Endodermal cell (in vitro differentiated cells): ENCODE measurements around the gene HEATR3.

GRCh38 chr16:48269893-48270520 lies 22.7 kb upstream of the ABCC11 start:
- PRO-cap: no peak

GRCh38 chr16:48341571-48342127 lies 43.6 kb downstream of the SIAH1 start:
- PRO-cap: no peak

GRCh38 chr16:48355948-48356357 lies 29.3 kb downstream of the SIAH1 start:
- PRO-cap: no peak

GRCh38 chr16:48378581-48379131 lies 6.6 kb downstream of the SIAH1 start:
- PRO-cap: no peak

GRCh38 chr16:48431895-48432573 lies 46.8 kb upstream of the SIAH1 start:
- PRO-cap: no peak

DNA sequence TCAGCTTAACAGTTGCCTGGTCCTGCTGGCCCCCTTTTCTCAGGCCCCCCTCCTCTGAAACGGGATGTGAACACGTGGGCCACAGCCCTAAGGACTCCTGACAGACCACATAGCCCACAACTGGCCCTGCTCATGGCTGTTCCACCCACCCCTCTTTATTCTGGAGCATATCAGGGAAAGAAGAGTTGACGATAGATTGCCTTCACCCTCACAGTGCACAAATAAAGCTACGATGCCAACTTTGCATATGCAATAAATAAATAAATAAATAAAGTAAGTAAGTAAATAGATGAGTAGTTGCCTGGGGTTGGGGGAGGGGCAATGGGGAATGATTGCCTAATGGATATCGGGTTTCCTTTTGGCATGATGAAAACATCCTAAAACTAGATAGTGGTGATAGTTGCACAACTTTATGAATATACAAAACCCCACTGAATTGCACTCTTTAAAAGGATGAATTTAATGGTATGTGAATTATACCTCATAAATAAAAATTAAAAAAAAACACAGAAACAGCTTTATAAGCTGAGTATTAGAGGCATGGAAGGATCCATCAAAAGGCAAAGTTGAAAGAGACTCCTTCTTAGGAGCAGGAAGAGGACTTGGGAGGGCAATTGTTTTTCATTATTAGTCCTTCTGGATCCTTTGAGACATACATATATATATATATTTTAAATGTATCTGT lies 110.7 kb downstream of the N4BP1 start:
- PRO-cap: no peak

DNA sequence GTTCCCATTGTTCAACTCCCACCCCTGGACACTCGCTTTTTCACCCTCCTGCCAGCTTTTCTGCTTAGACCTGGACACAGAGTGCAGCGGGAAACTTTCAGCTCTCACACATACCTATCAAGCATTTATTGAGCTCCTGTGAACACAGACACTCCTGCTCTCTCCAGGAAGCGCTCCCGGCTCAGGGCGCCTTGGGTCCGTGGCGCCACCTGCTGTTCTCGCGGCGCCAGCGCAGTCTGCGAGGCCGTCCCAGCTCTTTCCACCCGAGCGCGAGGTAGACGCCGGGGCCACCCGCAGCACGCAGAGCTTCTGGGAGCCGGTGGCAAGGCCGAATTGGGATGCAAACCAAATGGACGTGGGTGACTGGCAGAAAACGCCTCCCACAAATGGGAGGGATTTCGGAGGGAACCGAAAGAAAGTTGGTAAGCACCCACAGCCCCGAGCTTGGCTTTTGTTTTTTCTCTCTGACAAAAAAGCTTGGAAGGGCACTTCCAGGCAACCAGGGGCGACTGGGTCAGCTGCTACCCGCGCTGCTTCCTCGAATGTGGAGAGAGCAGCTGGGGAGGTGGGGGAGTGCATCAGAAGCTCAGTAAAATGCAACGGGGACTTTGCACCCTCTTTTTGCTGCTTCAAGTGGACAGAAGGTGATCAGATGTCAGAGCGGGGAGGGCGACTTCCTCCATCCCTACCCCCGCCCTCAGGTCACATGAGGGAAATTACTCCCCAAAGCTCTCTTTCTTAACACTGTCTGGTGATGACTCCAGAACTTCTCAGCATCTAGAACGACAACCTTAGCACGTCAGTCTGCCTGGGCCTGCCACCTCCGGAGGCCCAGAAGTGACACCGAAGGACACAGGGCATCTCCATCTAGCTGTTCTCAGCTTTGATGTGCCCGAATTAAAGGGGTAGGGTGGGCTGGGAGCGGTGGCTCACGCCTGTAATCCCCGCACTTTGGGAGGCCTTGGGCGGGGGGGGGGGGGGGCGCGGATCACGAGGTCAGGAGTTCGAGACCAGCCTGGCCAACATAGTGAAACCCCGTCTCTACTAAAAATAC lies 13.5 kb upstream of the N4BP1 start:
- PRO-cap: bidirectional peak, plus-strand start at position 277 of the sequence, minus-strand start at position 311 of the sequence; unidirectional peak, minus-strand start at position 839 of the sequence

GRCh38 chr16:49542206-49543011 lies 168.8 kb downstream of the C16orf78 start:
- PRO-cap: no peak

GRCh38 chr16:49700444-49701814 lies 155.0 kb downstream of the ZNF423 start:
- PRO-cap: no peak

DNA sequence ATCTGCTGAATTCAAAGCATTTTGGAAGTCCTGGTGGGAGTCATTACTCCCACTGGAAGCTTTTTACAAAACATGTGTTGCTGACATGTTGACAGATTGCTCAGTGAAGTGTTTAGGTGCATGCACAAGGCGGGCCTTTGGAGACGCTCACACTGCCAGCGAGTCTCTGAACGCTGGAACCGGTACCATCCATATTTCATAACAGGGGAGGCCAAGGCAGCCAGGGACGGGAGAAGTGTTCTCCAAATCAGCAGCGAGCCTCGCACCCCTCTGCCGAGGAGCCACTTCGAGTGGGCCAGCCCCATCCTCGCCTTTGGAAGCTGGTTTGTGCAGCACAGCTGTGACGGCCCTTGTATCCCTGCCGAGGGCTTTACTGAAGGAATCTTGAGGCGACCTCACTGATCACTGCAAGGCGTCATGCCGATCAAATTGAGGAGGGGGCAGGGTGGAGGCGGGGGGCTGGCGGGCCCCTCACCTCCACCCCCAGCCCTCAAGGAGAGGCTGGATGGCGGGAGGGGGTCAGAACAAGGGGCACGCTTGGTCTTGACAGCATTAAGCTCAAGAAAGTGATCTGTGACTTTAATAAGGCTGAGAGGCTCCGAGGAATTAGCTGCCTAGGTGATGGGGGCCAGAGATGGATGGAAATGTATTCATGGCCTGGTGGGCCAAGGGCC lies 153.7 kb downstream of the ZNF423 start:
- PRO-cap: no peak

GRCh38 chr16:49853969-49854978 lies 1.6 kb downstream of the ZNF423 start:
- PRO-cap: unidirectional peak, plus-strand start at chr16:49854398; unidirectional peak, plus-strand start at chr16:49854483; unidirectional peak, plus-strand start at chr16:49854512; bidirectional peak, plus-strand start at chr16:49854690, minus-strand start at chr16:49854635

DNA sequence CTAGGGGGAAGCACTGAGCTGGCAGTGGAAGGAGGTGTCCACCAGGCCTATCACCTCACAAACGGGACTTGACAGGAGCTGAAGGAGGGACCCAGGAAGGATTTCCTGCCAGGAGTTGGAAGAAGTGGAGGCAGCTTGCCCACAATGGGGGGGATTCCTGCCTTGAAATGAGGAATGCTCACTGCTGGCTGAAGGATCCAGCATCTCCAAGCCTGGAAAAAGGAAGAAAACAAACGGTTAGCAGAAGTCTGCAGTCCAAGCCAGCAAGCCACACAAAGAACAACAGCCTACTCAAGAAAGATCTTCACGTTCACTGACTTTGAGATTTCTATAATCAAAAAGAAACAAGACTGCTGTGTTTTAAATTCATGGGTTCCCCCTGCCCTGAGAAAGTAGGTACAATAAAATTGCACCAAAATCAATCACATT lies 67.0 kb upstream of the CNEP1R1 start:
- PRO-cap: no peak

GRCh38 chr16:50065514-50066580 lies at the start of gene HEATR3:
HEATR3 (plus strand) TSS chr16:50065970.
- PRO-cap: bidirectional peak, plus-strand start at chr16:50065970, minus-strand start at chr16:50065824; bidirectional peak, plus-strand start at chr16:50066441, minus-strand start at chr16:50066271

DNA sequence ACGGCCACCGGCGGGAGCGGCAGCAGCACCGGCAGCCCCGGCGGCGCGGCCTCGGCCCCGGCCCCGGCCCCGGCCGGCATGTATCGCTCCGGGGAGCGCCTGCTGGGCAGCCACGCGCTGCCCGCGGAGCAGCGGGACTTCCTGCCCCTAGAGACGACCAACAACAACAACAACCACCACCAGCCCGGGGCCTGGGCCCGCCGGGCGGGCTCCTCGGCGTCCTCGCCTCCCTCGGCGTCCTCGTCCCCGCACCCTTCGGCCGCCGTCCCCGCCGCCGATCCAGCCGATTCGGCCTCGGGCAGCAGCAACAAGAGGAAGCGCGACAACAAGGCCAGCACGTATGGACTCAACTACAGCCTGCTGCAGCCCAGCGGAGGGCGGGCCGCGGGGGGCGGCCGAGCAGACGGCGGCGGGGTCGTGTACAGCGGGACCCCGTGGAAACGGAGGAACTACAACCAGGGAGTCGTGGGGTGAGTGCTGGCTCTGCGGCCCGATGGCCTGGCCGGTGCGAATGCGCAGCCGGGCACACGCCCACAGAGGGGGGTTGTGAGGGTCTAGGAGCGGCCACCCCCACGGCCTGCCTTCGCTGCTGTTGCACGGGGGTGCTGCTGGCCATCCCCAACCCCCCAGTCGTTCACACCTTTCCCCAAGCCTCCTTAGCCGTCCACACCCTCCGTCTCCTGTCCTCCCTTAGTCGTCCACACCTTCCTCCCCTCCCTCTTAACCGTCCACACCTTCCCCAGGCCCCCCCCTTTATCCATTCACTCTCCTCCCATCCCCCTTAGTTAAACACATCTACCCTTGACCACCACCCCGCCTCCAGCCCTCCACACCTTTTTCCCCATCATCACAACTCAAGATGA lies 915 bp downstream of the TENT4B start:
- PRO-cap: bidirectional peak, plus-strand start at position 166 of the sequence, minus-strand start at position 140 of the sequence

DNA sequence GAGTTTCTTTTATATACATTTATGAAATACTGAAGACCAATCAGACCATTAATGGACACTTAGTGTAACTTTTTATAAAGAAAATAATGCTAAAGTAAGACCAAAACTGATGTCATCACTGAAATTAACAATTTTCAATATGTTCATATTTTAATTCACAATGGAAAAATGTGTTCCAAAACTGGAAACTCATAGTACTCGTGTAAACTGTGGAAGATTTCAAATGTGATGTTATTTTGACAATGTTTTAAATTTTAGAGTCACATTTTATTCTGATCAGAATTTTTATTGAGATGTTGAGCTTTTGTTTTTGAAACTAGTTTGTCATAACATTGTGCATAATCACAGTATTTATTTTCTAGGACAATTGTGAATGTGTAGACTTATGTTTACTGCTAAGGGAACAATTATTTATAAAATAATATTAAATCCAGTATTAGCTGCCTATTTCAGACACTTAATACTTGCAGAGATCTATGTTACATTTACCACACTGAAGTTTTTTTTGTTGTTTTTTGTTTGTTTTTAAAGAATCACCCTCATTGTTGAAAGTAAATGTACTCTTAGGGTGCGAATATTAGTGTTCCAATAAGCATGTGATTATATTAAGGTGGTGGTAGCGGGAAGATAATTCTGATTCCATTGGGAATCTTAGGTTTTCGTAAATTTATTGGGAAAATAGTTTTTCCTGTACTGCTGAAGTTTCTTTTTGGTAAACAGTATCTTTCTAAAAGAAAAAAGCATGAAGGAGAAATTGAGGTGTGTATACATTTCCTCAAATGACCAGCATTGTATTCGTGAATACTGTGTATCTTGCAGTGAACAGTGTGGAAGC lies 35.2 kb upstream of the ADCY7 start:
- PRO-cap: no peak

- PRO-cap: no peak
Measured at GRCh38 chr16:50263119-50263900, 3.0 kb upstream of the ADCY7 start.

GRCh38 chr16:50273836-50274940 lies 7.8 kb downstream of the ADCY7 start:
- PRO-cap: no peak

GRCh38 chr16:50315205-50315907 lies 49.0 kb downstream of the ADCY7 start:
- PRO-cap: no peak

DNA sequence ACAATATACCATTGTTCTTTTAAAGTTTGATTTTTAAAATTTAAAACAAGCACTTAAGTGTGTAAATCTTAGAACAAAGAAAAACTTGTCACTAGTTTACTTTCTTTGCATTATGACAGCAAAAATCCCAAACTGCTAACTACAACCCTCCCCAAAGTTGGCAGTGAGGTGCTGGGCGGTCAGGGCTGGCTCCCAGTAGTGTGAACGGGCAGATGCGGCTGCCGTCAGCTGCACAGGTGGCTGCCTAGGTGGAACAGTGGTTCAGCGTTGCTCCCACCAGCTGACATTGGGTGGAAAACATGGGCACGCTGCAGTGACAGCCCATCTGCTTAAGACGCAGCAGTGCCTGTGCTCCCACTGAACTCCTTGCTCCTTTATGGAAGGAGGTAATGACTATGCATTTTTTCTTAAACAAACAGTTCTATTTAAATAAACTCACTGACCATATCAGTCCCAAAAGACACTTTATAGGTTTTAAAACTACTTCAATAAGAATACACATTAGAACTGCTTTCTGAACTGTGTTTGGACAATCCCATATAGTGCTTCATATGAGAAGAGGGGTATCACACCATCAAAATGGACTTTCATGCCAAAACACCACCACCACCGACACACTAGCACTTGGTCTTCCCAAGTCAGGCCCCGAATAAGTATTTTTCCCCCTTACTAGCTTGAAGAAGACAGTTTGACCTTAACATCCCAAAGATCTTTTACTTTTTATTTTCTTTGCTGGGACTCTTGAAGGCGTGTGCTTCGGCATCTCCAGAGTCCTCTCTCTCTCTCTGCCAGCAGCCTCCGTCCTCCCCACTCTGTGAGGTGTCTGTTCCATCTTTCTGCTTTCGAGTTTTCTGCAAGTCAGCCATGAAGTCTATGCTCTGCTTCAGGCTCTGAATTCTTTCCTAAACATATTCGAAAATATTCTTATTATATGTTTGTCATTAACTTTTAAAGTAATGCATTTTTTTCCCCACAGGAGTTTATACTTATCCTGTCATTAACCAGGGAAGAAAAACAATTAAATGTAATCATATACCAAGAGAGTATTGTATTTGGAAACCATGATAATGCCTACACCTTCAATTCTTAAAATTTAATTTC lies 34.4 kb downstream of the BRD7 start:
- PRO-cap: no peak

DNA sequence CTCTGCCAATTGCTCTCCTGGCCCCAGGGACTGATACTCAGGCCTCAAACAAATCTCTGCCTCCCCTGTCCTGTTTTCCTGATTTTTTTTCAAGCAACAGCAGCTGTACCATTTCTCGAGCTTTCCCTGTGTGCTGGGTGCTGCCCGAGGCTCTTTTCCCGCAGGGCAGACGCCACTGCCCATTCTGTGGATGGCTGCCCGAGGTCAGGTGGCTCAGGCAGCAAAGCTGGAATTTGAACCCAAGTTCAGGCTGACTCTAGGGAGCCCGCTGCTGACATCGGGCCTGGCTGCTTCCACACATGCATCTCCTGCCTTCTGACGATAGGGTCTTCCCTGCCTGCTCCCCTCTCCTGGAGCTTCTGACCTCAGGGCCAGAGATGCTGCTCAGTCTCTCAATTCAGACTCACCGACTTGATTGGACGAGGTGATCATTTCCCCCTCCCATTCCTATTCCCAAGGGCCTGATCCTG lies 87.2 kb upstream of the NKD1 start:
- PRO-cap: no peak